ENCODE data around the gene FBL.

DNA sequence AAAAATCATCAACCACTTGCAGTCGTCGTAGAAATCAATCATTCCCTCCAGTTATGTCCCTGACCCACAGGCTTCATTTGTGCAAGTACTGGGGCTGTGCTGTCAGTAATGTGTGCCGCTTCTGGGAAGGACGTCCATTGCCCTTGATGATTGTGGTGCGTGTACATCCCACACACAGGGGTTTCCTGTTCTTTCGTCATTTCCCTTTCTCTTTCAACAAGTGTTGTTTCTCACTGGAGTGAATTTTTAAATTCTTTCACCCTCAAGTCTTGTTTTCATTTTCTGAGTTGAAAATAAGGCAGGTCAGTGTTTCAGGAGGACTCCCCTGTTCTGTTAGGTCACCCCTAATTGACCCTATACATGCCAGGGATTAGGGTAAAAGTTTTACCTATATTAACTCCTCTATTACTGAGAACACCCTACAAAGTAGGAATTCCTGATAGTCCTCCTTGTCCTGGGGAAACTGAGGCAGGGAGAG, 1.6 kb downstream of the LGALS14 start:
- RRBS: no CpG with 5 or more reads among the region's 6 CpGs

- RRBS: under 1% methylated on average over 20 of the region's 72 CpGs
Observed at GRCh38 chr19:39845530-39846605, at the start of gene FBL. TSS of gene FBL (minus strand) at chr19:39846379.

DNA sequence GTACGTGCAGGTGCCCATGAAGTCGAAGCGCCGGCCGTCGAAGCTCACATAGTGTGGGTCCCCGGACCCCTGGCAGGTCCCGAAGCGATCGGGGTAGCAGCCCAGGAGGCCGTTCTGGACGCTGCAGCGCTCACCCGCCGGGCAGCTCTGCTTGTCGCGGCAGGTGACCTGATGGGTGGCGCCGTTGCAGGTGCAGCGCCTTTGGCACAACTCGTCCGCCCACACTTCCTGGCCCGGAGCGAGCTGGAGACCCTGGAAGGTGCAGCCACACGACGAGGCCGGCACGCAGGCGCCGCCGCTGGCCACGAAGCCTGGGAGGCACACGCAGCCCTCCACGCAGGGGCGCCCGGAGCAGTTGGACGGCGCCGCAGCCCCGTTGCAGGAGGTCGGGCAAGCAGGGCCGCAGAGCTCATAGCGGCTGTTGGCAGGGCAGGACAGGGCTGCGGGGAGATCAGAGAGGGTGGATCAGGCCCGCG, 55.6 kb upstream of the PSMC4 start:
- RRBS: 9% methylated on average over 31 of the region's 46 CpGs

- RRBS: no CpG with 5 or more reads among the region's 9 CpGs
Observed at GRCh38 chr19:40231424-40231923, 5.0 kb upstream of the CCNP start.

- RRBS: no CpG with 5 or more reads among the region's 1 CpG
Observed at GRCh38 chr19:40357841-40358117, 9.3 kb downstream of the PLD3 start.

DNA sequence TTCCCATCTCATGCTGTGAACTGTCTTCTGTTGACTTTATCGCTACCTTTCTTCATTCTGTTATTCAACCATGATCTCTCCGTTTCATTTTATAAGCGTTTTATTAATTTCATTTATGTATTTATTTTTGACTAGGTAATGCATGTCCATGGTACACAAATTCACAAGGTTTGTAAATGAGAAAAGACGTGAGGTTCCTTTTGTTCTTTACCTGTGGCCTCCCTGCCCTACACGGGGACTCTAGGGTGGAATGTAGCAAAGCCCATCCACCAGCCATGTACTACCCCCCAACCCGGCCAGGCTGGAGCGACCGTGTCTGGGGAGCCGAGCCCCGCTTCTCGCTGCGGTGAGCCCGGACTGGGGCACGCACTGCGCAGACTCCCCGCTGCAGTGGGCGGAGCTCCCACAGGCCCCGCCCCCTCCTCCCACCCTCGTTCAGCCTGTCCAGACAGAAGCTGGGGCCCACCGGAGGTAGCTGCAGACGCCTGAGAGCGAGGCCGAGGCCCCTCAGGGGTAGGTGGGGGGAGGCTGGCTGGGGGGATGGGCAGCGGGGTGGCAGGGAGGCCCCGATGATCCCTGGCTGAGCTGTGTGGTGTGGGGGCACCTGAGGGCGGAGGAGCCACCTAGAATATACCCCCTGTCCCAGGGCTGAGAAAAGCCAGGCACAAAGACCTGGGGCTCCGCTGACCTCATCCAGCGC, 17.1 kb downstream of the PLD3 start:
- RRBS: 3% methylated on average over 8 of the region's 28 CpGs

DNA sequence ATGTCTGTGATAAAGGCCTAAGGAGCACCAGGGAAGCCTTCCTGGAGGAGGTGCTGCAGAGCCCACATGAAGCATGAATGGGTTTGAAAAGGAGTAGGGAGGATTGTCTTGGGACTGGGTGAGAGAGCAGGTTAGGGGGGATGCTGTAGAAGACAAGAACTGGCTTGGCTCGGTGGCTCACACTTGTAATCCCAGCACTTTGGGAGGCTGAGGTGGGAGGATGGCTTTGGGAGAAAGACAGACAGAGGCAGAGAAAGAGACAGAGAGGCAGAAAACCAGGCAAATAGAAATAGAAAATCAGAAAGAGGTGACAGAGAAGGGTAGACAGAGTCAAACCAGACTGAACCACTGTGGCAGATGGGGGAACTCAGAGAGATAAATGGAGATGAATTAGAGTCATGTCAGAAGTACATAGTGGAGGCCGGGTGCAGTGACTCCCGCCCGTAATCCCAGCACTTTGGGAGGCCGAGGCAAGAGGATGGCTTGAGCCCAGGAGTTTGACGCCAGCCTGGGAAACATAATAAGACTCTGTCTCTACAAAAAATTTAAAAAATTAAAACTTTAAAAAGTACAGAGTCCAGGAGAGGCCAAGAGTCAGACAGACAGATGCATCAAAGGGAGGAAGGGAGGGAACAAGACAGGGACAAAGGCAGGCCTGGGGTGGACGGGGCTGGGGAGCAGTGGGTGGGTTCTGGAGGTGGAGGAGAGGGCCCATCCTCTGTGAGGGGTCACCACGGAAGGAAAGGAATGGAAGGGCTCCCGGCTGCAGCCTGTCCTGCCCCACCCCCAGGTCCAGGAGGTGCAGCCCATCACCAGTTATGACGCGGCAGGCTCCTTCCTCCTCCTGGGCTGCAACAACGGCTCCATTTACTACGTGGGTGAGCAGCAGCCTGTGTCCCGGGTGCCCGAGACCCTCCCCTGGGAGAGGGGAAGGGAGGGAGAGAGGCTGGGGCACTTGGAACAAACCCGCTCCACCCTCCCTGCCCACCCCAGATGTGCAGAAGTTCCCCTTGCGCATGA, 6.2 kb downstream of the SHKBP1 start:
- RRBS: no CpG with 5 or more reads among the region's 17 CpGs

- RRBS: under 1% methylated on average over 13 of the region's 32 CpGs
Observed at GRCh38 chr19:40634436-40634908, 33.3 kb downstream of the LTBP4 start.

GRCh38 chr19:40674158-40674721, 16.2 kb downstream of the NUMBL start:
- RRBS: no CpG with 5 or more reads among the region's 4 CpGs

DNA sequence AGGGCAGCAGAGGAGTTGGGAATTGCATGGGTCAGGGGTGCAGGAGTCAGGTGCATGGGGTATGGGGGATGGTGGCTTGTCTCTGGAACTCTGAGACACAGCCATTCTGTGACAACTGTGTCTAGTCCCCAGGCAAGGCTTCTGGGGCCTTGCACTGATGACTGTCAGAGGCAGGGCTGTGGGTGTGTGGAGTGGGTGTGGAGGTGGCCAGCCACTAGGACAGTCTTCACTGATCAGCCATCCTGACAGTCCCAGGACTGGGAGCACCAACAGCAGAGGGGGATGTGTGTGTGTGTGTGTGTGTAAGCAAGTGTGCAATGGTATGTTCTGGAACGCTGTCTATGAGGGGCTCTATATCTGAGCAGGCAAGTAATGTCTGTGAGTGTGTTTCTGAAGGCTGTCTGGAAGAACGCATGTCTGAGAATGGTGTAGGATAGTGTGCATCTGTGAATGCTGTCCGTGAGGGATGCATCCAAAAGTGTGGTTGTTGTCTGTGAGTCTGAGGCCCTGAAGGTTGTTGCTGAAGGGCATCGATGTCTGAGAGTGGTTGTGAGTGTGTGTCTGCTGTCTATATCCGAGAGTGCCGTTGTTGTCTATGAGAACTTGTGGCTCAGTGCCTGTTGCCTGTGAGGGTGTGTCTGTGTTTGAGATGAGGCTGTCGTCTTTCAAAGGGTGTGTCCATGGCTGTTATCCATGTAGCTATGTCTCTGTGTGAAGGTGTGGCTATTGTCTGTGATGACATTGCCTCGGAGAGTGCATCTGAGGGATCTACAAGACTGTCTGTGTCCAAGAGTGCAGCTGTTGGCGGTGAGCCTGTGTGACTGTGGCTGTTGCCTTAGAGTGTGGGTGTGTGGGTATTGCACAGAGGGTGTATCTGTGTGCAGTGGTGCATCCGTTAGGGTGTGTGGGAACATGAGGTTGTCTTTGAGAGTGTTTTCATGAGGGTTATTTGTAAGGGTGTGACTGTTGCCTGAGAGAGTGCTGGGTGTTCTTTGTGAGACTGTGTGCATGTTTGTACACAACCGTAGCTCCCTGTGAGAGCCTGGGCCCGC, 5.1 kb downstream of the NUMBL start:
- RRBS: no CpG with 5 or more reads among the region's 12 CpGs

DNA sequence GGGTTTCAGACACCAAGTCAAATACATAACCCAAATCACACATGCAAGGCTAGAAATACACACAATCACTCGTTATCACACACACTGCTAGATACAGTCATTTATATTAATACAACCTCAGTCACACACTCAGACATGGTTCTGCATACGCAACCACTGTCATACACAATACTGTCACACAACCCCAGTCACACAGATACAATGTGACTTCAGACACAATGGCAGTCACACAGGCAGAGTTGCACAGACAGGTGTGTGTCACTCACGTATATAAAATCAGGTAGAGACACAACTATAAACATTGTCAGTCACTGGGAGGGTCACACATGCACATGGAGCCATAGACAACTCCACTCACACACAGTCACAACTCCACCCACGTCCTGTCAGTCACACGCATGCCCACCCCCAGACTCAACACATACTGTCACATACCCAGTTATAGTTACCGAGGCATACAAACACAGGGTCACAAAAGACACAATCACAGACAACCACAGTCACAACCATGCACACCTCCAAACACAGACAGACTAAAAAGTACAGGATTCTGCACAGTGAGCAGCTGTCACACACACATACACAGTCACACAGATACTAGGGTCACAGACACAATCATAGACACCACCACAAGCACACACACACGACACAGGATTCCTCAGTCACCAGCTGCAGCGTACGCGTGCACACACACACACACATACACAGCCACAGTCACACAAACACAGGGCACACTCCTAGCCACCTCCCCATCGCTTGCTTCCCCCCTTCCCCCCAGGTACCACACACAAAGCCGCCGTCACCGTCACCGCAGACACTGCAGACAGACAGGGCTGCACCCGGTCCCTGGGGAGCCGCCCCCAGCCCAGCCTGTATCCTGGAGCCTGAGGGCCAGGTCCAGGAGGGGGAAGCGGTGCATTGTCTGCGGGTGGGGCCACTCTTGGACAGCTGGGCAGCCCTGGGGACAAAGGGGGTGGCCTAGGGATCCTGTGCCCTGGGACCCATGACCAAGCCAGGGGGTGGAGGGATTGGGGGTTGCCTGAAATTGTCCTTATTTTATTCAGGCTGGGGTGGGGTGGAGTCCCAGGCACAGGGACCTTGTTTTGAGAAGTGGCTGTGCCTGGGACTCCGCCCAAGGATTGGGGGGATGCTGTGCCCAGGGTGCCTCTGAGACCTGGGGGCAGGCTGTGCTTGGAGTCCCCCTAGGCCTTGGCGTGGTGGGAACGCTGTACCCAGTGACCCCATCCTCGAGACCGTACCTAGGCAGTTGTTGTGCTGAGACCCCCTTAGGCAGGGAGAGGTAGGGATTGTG, 1.2 kb downstream of the NUMBL start:
- RRBS: no CpG with 5 or more reads among the region's 24 CpGs

GRCh38 chr19:40690195-40690493, 307 bp downstream of the NUMBL start:
- RRBS: 11% methylated on average over 3 of the region's 20 CpGs

DNA sequence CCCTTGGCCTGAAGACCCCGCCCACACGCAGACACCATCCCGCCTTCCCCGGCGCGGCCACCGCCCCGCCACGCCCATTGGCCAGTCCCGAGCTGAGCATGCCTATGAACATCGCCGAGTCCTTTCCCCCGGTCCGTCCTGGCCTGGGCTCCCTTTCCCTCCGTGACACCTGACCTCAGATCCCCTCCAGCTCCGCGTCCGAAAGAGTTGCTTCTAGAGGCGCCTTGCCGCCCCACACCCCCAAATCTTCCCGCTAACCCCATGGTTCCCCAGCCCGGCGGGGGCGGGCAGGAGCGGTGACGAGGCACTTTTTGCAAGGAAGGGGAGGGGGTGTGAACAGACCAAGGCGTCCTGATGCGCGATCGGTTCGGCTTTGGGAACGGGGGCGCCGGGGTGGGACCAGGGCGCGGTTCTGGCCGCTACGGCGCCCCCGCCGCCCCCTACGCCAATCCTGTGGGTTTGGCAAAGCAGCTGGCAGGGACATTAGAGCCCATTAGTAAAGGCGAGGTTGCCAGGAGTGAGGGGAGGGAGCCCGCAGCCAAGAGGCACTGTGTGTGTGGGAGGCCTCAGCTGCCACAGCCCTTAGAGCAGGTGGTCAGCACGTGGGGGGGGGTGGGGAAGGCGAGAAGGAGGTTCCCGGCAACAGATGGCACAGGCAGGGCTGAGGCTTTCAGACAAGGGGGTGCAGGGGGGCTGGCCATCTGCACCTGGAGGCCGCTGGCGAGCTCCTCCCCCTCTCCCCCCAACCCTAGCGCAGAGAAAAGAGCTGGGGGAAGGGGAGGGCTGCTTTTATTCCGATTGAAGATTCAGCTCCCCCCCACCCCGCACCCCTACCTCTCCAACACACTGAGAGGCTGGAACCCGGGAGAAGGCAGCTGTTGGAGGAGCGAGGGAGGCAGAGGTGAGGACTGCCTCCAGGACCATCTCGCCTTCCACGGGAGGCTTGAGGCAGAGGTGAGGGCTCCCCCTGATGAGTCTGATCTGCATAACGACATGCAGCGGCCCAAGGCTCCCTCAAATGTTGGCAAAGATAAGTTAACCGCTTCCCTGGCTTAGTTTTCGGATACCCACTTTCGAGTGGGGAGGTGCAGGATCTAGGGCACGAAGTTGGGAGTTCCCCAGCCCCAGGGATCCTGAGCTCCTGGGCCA, 681 bp upstream of the NUMBL start:
- RRBS: under 1% methylated on average over 14 of the region's 62 CpGs

DNA sequence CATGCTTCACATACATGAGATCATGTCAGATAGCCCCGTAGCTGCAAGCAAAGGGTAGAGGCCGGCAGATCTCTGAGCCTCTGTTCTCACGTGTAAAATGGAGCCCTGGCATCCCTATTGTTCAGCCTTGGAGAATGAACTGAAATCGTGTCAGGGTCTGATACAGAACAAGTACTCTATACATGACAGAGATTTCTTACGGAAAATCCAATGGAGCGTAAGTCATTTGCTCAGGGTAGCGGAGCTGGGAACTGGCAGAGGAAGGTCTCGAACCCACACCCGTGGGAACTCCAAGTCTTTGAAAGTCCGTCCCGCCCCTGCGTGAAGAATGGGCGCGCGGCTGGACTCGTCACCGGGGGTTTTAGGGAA, 315 bp downstream of the COQ8B start:
- RRBS: 3% methylated on average over 3 of the region's 17 CpGs

DNA sequence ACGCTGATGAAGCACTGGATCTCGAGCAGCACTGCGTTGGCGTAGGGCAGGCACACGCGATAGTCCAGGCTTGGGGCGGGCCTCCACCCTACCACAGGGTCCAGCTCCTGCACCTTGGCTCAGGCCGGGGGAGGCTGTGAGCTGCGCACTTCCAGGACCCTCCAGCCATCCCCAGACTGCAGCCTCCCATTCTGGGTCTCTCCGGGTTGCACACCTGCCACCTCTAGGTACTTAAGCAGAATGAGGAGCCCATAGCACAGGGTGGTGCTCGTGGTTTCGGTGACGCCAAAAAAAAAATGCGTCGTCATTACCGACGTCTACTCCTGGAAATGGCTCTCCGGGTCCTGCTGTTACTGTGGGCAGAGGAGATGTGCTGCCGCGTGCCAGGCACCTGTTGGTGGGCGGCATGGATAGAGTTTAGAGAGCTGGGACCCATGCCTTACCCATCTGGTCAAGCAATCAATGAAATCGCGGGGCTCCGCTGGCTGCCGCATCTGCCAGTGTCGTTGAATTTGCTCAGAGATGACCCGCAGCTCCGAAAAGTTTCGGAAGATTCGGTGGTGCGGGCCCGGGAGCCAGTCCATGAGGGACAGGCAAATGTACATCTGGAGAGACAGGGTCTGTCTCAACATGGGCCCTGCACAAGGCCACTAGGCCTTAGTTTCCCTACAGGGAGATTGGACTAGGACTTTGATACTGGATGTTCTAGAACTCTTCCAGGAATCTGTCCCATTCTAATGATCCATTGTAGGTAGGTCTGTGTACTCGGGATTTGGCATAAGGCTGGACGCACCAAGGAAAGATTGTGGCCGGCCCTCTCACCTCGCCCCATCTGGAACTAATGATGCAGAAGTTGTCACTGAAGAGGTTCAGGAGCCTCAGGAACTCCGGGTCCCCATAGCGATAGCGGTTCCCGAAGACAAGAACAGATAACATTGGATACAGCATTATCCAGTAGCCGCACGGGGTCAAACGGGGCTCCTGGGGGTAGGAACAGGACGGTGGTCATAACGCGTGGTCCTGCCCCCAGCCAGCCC, 10.8 kb downstream of the EGLN2 start:
- RRBS: 93% methylated on average over 3 of the region's 46 CpGs

GRCh38 chr19:40922265-40923188, 40.5 kb upstream of the CYP2A7 start:
- RRBS: no CpG with 5 or more reads among the region's 10 CpGs

DNA sequence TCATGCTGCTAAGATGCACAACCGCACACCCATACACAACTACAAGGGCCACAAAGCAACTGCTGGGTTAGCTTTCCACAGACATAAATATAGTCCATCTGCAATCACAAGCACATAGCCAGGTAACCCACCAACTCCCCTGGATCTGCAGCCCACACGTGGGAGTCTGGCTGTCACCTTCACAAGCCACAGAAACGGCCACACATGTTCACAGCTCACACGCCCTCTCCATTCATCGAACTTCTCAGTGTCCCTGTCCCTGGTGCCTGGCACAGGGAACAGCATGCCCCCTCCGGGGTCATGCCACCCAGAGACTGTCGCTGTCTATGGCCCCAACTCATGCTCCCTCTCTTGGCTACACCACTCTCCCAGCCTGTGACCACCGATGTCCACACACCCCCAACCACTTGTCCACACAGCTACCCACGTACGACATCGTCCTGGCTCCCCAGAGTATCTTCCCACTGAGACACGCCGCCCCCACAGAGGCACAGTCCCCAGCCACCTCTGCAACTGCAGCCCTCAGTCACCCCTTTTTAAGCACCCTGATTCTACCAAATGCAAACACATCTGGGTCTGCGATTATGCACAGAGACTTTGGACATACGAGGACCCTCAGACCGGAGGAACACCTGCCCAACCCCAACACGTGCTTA, 12.2 kb upstream of the AXL start:
- RRBS: no CpG with 5 or more reads among the region's 17 CpGs

DNA sequence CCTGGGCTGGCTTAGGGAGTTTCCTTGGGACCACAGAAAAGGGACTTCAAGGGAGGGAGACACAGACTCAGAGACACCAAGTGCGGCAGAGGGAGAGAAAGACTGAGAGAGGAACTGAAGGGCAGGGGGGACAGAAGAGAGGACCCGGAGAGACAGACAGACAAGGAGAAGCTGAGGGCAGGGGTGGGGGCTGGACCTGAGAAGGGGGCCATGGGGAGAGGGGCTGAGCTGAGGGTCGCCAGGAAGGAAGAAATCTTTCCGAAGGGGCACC, 479 bp downstream of the AXL start:
- RRBS: 80% methylated on average over 1 of the region's 4 CpGs

GRCh38 chr19:41219838-41220828, 1.1 kb downstream of the AXL start:
- RRBS: 50% methylated on average over 2 of the region's 28 CpGs

DNA sequence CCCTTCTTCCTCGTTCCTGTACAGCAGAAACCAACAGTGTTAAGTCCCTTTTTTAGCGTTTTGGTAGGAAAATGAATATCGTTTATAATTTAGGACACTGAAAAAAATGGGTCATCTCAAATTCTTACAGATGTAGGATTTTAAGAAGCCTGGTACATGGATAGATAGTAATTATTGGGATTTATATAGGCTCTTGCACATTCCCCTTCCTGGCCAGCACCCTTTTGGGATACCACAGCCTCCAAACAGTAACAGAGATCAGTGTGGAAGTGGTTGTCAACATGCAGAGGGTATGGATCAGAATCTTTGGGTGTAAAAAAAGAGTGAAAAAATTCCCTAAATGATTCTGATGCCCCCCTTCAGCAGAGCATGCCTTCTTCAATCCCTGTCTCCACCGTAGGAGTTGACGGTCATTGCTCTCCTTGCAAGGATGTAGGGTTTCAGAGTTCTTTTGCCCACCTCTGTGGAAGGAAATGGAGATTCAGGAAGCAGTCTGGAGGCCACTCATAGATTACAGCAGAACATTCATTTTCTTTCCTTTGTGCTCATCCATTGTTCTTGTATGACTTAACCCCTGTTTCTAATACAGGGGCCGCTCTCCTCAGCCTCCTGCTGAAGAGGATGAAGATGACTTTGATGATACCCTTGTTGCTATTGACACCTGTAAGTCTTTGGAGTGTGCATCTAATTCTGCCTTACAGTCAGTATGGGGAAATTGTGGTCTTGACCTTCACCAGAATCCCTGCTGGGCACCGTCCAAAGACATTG, 9.4 kb downstream of the HNRNPUL1 start:
- RRBS: no CpG with 5 or more reads among the region's 7 CpGs